Placental pericyte (primary cell): ENCODE data around the gene GAPT.

DNA sequence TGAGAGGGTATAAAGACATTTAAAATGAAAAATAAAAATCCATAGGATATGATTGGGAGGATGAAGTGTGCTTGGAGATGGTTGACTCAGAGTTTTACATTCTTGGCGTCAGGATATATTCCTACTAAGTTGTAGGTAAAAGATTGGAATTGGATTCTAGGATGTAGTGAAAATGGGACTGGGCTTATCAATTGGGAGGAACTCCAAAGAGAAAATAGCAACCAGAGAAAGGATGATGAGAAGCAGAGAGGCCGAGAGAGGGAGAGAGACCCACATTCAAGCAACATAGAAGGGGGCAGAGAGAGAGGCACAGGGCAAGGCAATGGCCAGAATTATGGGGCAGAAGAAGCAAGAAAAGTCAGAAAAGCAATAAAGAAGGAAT is 217.8 kb upstream of the ACTBL2 start:
- CAGE, long polyA plus RNA, result no peak

- CAGE, long polyA plus RNA, result no peak
Measured at GRCh38 chr5:58112984-58113704, 346.7 kb downstream of the PLK2 start.

DNA sequence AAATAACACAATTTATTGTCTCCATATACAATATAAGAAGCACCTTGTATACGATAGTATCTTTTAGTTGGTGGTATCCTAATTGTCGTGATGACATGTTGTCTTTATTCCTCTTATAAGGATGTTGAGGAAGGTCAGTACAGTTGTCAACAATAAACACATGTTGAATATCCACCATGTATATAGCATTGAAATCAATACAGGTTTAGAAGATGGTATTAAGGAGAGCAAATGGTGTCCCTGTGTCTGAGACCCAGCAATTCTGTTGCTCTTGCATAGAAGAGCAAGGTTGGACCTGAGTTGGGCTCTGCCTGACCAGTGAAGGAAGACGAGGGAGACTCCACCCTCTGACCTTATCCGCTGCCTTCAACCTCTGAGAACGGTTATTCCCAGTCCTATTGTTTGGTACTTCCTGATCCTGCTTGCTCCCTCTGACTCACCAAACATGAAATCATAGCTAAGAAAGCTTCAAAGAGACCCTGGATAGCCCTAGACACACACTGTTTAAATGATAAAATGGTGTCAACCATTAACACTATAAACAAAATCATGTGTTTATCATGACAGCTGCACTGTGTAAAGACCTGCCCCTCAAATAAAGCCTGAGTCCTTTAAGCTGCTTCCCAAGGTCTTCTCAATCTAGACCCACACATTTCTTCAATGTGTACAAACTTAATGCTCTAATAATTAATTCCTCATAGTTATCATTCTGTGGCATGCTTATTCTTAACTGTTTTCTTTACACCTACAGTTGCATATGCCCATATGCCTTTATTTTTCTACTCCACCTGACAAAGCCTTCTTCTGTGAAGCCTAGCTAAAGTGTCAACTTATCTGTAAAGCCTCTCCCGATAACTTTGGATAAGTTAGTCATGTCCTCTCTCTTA is 218.4 kb downstream of the PLK2 start:
- CAGE, long polyA plus RNA, result no peak

GRCh38 chr5:58410499-58410917 is 49.4 kb downstream of the PLK2 start:
- CAGE, long polyA plus RNA, result no peak

DNA sequence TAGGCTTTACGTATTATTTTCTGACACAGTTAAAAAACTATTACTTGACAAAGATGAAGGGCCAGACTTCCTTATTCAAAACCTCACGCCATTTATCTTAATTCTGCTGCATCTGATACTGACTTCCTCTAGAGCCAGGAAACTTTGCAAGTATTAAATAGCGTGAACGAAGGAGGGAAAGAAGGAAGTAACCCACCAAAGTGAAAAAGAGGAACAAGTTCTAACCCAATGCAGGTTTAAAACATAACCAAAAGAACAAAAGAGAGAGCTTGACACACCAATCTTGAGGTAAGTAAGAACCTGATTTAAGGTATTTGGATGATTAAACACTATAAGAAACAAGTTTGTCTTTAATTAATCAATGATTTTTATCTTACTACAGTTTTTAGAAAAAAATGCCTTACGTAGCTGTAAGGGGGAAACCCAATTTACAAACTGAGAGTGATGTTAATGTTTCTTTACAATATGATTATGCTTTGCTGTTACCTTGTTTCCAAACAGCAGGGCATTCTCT is at the start of gene GAPT:
TSS of gene GAPT (plus strand) at position 182 of the 514 bp plus-strand sequence.
- CAGE, long polyA plus RNA, result no peak

GRCh38 chr5:58629660-58630154 is 46.8 kb downstream of the RAB3C start:
- CAGE, long polyA plus RNA, result no peak

- CAGE, long polyA plus RNA, result no peak
Measured at GRCh38 chr5:58982929-58983455, 400.1 kb downstream of the RAB3C start.

DNA sequence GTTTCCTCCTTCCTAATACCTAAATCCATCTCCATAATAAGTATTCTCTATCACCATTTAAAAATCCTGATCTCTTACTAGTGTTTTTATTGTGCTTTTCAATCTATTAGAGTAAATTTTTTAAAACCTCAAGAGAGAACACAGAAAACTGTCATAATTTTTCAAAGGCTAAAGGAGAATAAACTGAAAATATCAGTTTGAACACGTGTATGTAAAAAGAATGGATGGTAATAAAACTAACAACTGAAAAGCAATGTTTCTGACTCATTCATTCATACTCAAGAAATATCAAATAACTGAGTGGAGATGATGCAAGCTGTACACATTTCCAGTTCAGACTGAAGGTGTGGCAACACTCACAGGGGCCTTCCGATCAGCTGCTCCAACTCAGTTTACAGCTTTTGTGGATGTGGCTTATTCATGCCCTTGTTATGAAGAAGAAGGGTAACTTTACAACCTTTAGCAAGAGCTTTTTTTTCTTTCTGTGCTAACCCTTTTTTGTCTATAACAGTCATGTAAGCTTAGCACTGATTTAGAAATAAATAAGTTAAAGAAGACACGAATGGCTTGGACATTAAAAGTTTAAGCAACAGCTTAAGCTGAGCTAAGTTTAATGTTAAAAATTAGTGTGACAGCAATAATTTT is 453.4 kb downstream of the RAB3C start:
- CAGE, long polyA plus RNA, result no peak

DNA sequence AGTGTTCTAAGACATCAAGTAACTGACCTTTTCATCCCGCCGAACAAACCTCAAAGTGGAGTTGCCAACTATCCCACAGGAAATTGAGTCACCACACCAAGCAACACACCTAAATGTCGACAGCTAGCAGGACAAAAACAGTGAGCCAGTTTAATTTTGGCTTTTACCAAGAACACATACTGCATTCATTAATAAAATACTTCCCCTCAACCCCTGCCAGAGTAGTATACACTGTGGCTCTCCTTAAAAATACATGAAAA is 459.3 kb downstream of the RAB3C start:
- CAGE, long polyA plus RNA, result no peak

DNA sequence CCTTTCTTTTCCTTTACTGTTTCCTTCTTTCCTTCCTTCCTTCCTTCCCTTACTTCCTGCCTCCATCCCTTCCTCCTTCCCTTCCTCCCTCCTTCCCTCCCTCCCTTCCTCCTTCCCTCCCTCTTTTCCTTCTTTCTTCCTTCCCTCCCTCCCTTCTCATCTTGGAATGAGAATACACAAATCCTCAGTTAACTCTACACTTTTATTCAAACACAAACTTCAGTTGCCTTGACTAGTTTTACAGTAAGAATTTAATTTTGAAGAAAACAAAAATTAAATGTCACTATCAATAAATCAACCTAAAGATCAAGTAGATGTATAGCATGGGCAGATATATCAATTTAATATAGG is 560.2 kb downstream of the RAB3C start:
- CAGE, long polyA plus RNA, result no peak

DNA sequence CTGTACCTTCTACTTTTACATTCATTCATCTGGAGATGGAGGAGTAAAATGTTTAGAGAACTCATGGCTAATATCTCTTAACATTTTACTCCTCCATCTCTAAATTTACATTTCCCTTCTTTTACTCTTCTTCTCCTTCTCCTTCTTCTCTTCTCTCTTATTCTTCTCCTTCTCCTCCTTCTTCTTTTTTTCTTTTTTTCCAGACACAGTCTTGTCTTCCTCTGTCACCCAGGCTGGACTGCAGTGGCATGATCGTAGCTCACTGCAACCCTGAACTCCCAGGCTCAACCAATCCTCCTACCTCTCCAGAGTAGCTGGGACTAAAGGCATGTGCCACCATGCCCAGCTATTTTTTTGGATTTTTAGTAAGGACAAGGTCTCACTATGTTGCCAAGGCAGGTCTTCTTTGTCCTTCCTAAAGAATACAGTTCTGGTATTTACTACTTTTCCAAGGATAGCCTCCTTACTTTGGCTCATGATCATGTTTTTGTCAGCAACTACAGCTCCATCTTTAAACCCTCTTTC is 630.2 kb downstream of the RAB3C start:
- CAGE, long polyA plus RNA, result no peak

DNA sequence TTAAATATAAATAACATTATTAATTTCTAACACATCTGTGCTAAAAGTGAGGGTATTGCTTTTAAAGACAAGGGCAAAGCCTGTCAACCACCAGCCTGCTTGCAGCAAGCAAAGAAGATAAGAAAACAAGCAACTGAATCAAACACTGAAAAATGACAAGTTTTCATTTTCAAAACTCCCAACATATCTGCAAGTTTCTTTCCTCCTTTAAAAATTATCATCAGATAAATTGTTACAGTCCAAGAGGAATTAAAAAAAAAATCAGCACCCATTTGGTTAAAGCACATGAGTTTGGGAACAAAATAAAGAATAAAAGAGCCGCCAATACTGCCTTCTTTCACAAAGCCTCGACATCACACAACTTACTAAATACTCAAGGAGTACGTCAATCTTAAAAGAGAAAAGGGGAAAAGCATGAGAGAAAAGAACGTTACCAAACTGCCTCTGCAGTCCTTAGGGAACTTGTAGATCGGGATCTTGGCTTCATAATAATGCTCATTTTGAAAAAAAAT is 618.6 kb downstream of the PDE4D start:
- CAGE, long polyA plus RNA, result no peak

DNA sequence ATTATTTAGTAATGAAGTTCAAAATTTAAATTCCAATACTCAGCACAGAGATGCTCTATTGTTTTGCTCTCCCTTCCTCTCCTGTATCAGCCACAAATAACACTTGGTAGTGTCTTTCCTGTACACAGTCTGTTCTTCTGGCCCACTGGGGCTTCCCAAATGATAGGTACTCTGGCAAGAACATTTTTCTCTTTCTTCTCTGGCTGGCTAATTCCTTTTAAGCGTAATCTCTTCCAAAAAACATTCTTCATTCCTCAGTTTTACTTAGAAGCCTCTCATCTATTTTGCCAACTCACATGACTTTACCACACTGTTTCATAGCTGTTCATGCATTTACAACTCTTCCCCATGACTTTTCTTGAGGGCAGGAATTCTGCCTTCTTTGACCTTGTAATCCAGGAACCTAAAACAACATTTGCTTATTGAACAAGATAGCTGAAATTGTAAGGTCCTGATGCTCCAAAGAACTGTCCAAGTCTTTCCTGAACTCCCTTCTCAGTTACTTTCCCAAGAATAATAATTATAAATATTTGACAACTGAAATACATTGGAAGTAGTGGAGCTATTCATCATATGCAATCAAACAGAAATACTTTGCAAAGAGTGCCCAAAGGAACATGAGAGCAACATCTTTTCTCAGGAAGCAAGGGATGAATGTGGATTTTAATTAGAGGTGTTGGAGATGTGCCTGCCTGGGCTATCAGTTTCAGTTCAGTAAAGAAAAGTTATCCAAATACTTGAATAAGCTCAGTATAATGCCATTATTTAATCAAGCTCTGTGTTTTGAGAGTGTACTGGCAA is 458.0 kb downstream of the PDE4D start:
- CAGE, long polyA plus RNA, result no peak

DNA sequence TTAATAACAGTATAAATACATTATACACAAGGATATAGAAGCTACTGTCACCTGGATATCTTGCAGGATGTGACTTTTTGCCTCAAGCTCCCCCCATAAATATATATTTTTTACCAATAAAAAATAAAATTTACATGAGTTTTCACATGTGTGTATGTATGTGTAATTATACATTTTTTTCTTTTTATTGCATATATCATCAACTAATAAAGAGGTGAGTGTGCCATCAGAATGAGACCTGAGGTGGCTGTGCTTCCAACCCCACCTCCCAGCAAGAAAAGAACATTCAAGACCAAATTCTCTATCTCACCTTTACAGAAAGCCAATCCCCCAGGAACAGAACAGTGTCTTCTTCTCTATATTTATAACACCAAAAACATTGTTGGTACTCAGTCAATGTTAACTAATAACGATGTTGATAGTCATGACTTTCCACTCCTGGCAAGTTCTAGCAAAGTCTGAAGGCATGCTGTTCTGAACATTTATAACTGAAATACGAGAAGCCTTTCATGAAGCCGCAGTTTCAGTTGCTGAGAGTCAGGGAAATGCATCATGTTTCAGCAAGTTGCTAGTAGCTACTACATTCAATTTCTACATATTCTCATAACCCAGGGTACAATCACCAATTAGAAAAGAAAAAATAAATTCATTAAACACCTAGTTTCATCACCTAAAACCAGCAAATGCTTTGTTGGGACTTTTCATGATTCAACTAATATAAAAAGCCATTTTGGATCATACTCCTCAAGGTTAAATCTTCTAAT is 301.5 kb downstream of the PDE4D start:
- CAGE, long polyA plus RNA, result no peak

GRCh38 chr5:59623151-59623983 is 270.2 kb downstream of the PDE4D start:
- CAGE, long polyA plus RNA, result no peak

- CAGE, long polyA plus RNA, result no peak
Measured at GRCh38 chr5:59624054-59624808, 269.3 kb downstream of the PDE4D start.

GRCh38 chr5:59667680-59668457 is 225.7 kb downstream of the PDE4D start:
- CAGE, long polyA plus RNA, result no peak

- CAGE, long polyA plus RNA, result no peak
Measured at GRCh38 chr5:60372907-60373176, 327.1 kb downstream of the DEPDC1B start.

DNA sequence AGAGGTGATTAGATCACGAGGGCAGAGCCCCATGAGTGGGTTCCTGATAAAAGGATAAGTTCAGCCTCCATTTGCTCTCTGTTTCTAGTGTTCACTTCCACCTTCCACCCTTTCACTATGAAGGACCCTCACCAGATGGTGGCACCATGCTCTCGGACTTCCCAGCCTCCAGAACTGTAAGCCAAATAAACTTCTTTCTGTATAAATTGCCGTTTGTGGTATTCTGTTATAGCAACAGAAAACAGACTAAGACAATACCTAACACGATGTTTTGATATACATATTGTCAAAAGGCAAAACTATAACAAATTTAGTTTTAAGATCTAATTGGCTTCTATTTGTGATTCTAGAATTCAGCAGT is 166.1 kb downstream of the DEPDC1B start:
- CAGE, long polyA plus RNA, result no peak

DNA sequence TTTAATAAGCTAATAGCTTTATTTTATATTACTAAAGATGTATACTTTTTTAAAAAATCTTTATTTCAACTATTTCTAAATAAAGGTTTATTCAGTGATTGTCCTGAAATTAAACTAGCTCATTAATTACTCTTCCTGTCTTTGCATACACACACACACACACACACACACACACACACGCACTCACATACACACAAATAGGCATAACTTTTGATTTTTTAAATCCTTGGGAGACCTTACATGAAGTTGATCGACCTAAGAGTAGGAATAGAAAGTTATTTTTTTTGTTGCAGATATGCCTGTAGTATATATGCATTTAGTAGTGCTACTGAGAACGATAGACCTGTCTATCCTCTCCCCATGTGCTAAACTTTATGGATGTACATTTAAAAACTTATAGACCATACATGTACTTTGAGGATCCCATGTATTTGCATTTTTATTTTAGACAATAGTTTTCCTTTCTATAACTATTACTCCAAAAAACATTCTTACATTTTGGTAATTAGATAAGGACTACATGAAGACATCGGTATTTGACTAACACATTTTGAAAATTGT is 91.7 kb downstream of the SMIM15 start:
- CAGE, long polyA plus RNA, result no peak